Peritoneum (tissue), 1 donor: ENCODE data around the genes RPS6KL1 and MLH3.

- PRO-cap: no peak
Observed at GRCh38 chr14:73997316-73997914, 21.7 kb downstream of the ENTPD5 start.

GRCh38 chr14:74141740-74142104 is 57.0 kb downstream of the LIN52 start:
- PRO-cap: no peak

DNA sequence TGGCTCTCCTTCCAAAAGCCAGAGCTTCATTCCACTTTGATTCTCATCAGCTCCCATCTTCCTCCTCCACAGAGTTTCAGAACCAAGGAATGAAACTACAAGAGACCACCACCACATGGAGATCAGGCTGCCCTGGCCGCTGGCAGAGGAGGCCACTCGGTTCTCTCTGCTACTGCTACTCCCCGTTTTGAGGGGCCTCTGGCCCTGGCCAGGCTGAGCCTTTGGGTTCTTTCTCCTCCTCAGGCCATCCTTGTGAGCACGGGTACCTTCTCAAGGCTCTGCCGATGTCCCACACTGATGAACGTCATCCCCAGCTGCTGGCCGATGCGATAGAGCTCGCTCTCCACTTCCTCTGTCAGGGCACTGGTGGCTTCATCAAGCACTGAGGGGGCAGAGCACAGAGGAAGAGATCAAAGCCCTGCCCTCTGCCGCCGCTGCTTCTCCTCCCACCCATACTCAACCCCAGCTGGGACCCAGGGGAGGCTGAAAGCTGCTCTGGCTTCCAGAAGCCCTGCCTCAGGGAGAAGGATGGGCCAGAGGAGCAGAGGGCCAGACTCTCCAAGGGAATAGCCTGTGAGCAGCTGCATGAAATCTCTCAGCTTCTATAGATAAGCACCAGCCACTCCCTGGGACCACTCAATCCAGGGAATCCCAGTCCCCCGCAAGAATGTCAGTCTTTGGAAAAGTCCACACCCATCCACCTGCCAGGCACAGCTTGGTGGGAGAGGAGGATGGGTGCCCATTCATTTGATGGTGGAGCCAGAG is 16.1 kb downstream of the ABCD4 start:
- PRO-cap: no peak

GRCh38 chr14:74349741-74350429 is 1.6 kb downstream of the VRTN start:
- PRO-cap: no peak

GRCh38 chr14:74400977-74401804 is 24.8 kb downstream of the SYNDIG1L start:
- PRO-cap: no peak

DNA sequence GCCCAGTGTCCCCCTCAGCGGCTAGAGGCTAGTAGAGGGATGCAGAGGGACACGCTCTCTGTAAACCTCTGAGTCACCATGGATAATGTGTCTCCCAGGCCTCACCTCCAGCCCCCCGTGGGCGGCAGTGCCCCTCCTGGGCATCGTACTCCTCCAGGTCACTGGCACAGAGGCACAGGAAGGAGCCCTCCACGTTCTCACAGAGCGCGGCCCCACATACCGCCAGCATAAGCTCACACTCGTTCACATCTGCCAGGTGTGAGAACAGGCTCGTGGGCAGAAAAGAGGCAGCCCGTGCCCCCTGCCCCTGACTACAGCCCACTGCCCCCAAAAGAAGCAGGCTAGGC is 12.4 kb downstream of the ISCA2 start:
- PRO-cap: no peak

- PRO-cap: no peak
Observed at GRCh38 chr14:74570261-74570669, 41.8 kb downstream of the LTBP2 start.

GRCh38 chr14:74763961-74764743 is 1.0 kb downstream of the YLPM1 start:
- PRO-cap: no peak

DNA sequence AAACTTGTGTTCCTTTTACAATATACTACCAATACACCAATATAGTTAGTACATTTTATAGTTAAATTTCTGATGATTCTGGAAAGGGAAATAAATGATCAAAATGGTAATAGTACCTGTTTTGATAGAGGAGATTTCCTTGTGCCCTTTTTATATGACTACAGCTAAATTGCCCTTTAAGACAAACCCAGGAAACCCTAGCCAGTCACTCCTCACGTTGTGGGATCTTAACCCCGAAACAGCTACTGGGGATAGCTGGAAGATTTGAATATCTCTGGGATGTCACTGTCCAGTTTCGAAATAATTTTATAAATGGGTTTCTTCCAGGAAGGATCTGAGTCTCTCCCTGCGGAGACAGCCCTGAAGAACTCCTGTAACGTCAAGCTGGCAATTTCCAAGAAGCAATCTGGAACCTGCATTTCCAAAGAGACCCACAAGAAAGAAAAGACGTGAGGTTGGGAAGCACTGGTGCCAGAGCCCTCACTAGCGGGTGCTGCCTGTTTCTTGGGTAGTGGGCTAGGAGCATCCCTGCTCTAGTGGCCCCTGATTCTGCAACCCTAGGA is 21.0 kb downstream of the PROX2 start:
- PRO-cap: no peak

DNA sequence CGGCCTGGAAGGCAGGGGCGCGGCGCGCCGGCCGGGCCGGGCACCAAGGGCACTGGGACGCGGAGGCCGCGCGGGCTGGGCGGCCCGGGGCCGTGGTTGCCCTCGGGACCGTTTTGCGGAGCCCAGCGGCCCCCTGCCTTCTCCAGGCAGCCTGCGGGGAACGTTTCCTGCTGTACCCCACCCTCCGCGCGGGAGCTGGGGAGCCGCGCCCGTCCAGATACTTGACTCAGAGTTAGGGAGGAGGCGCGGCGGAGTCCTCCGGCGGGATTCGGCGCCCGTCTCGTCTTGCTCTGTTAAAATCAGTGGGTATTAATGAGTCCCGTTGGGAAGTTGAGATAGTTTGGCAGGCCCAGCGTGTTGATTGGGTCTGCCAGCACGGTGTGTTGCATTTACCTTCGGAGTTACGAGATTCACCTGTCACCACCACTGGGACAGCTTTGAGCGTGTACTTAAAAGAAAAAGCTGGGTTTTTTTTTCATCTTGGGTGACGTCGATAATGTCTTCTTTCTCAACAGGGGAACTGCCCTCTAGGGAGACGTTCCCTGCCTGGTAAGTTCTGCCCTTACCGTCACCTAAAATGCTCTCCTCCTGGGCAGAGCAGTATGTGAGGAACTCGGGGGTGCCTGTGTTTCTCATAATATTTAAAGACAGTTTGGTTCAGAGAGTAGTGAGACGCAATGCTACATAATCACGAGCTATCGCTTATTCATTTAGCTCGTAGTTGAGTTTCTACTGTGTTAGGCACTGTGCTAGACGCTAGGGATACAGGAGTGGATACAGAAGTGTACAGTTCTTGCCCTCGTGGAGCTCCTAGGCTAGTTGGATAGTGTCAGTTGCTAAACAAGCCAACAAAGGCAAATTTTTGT is 593 bp downstream of the DLST start:
- PRO-cap: bidirectional peak, plus-strand start at position 229 of the sequence, minus-strand start at position 146 of the sequence

DNA sequence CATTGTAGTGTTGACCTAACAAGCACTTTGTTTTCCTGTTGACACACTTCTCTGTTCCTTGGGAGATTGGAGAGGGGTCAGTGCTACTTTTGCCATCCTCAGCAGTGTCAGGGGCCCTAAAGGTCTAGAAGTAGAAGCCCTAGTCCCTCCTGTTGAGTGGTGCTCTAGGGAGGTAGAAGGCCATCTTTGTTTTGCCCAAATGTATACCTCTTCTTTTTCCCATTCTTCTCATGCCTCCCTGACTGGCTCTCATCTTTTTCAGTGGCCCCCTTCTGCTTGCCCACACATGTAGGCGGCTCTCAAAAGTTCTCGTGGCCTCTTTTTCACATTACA is 17.2 kb downstream of the DLST start:
- PRO-cap: no peak

DNA sequence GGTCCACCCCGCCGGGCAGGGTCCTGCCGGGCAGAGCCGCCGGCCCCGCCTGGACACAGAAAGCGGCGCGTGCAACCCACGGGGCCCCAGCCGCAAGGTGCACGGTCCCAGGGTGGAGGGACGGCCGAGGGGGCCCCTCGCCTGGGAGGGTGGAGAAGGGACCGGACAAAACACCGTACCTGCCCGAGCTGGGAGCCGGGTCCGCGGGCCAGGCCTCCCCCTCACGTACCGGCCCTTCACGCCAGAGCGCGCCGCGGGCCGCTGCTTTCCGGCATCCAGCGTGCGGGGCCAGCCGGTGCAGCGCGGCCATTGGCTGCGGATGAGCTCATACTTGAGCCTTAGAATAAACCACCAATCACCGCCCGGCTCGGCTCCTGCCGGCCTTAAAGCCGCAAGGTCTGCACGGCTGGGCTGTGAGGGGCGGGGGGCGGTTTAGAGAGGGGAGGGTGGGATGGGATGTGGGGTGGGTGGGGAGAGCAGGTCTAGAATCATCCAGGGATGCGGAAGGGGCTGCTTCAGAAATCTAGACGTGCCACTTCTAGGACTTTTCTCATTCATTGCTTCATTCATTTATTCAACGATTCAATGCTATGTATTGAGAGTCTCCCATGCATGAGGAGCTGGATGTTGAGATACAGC is at the start of gene RPS6KL1:
Gene RPS6KL1, minus strand, starts transcription at position 260 of the 639 bp plus-strand sequence.
- PRO-cap: no peak

DNA sequence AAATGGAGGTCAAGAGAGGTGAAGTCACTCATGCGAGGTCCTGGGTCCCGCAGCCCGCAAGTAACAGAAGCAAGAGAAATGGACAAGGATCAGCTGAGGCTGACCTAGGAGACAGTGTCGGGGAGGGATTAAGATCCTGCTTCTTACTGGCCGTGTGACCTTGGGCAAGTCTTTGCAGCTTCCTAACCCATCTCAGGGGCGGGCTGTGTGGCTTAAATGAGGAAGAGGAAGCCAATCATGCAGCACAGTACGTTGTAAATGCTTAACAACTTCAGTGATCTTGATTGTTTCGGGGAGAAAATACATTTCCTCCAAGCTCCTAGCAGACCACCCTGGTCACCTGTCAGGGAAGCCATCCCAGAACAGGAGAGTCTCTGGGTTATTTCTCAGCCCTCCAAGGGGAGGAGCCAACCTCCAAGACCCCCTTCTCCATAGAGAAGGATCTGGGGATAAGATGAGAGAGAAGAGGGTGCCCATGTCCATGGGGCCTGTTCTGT is 7.2 kb upstream of the PGF start:
- PRO-cap: no peak

DNA sequence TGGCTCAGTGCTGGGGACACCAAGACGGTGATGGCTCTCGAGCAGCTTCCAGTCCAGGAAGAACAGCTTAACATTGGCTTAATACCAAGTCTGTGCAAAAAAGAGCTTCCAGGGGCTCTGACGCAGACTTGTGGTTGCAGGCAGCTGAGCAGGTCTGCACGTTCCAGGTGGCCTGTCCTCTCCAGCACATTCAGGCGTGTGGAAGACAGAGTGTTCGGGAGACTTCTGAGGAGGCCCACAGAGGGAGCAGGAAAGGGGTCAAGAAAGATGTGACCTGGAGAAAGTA is 8.6 kb upstream of the PGF start:
- PRO-cap: no peak

GRCh38 chr14:75030036-75030817 is 21.0 kb downstream of the MLH3 start:
- PRO-cap: no peak

DNA sequence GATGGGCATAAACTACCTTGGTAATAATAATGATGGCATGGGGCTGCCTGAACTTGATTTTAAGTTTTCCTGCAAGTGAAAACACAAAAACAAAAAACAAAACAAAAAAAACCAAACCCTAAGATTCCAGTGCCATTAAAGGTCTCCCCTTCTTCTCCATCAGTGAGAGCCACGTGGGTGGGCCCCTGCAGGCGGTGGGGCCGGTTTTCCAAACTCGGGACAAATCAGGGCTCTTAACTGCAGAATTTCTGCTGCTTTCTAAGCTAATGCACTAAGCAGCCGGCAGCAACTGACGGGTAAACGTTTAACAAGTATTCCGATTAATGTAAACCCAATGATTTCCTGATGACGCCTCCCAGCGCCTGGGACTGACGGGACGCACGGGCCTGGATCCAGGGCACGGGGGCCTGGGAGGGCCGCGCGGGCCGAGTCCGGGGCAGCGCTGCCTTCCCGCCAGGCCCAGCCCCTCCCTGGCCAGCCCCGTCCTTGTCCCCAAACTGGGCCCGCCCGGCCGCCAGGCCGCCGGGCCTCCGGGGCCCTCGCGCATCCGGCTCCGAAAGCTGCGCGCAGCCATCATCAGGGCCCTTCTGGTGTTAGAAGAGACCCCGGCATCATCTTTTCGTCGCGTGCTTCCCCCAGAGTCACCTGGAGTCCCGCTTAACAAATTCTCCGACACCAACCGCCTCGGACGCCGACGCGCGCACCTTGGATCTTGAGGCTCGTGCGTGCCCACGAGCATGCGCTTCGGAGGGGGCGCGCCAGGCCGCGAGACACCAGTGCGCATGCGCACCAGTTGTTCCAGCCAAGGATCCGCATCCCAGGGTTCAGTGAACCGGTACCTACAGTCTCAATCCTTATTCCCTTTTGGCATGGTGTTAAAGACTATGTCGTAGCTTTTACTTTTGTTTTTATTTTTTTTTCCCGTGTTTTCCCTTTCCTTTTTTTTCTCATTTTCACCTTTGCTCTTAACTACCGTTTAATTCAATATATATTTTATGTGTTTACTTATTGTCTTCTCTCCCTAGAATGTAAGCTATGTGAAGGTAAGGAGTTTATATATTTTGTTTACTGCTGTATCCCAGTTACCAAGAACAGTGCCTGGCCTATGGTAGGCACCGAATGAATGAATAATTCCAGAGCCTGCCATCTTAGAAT is at the start of gene MLH3:
Gene MLH3, minus strand, starts transcription at position 733 of the 1,155 bp plus-strand sequence.
- PRO-cap: unidirectional peak, minus-strand start at position 707 of the sequence

GRCh38 chr14:75124007-75124684 is 2.7 kb downstream of the NEK9 start:
- PRO-cap: no peak

GRCh38 chr14:75182429-75183468 is 6.3 kb upstream of the TMED10 start:
- PRO-cap: no peak

DNA sequence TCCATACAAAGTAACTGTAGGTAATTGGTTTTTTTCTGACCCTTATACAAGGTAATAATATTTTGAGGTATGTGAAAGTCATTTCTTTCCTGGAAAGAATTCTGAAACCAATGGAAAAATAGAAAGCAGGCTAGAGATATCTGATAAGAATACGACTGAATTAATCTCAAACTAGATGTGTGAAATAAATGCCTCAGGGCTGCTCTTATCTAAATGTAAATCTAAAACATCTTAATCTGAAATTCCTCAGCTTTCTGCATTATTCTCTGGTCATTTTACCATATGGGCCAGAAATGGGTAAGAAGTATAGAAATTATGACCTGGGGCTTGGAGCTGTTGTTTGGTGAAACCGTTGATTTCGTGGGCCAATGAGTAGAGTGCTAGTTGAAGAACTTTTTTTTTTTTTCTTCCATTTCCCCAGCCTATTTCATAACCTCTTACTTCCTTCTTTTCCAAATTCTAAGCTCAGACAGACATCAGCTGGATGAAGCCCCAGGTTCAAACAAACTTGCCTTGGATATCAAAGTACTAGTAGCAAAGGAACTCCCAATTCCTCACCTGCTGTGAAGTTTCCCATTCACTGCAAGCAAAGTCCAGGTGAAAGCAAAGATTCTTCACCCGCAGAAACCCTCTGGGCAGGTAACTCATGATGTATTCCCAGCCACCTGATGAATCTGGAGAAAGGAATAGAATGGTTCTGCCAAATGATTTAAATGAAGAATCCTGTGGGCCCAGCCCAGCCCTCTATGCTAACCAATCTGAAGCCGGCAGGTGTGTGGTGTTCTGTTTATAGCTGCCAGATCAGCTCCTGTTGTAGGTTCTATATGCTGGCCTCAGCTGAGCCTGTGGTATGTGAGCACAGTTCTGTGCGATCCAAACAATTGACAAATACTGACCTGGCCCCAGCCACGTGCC is 9.7 kb upstream of the FOS start:
- PRO-cap: no peak

GRCh38 chr14:75280235-75280372 is 1.5 kb downstream of the FOS start:
- PRO-cap: no peak